ENCODE measurements around a stretch of chr9.

DNA sequence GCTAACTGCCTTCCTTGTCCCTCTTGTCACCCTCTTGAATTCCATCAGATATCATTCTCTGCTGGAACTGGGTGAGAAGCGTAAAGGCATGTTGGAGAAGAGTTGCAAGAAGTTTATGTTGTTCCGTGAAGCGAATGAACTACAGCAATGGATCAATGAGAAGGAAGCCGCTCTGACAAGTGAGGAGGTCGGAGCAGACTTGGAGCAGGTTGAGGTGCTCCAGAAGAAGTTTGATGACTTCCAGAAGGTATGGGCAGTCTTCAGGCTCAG, 41.7 kb downstream of the SPTAN1 start:
- PRO-cap, 7 experiments: no peak in any of the 7 experiments
- RAMPAGE, long total RNA, 2 experiments: no peak in any of the 2 experiments

DNA sequence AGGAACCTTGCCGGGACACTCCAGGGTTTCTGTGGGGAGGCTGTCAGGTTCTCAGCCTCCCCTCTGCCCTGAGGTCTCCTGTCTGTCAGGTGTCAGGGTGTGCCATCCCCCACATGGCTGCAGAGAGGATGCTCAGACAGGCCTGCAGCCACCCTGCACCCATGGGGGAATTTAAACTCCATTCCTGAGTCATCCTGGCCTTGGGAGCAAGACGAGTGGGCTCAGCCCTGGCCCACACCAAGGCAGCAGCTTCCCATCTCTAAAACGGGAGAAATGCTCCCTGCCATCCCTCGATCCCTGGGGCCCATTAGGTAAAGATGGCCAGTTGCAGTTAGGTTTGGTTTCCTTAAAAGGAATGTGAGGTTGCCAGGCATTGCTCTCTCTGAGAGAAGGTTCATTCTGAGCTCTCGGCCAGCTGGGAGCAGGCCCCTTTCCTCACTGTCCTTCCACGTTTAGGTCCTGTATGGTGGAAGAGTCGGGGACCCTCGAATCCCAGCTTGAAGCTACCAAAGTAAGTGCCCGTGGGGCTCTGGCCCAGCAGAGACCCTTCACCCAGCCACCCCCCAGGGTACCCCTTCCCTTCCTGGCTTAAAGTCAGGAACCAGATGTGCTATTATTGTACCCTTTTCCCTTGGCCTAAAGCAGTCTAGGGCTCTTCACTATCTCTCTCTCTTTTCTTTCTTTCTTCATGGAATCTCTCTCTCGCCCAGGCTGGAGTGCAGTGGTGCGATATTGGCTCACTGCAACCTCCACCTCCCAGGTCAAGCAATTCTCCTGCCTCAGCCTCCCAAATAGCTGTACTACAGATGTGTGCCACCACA, 26.6 kb downstream of the DYNC2I2 start:
- PRO-cap, 7 experiments: no peak in any of the 7 experiments
- RAMPAGE, long total RNA, 2 experiments: no peak in any of the 2 experiments

DNA sequence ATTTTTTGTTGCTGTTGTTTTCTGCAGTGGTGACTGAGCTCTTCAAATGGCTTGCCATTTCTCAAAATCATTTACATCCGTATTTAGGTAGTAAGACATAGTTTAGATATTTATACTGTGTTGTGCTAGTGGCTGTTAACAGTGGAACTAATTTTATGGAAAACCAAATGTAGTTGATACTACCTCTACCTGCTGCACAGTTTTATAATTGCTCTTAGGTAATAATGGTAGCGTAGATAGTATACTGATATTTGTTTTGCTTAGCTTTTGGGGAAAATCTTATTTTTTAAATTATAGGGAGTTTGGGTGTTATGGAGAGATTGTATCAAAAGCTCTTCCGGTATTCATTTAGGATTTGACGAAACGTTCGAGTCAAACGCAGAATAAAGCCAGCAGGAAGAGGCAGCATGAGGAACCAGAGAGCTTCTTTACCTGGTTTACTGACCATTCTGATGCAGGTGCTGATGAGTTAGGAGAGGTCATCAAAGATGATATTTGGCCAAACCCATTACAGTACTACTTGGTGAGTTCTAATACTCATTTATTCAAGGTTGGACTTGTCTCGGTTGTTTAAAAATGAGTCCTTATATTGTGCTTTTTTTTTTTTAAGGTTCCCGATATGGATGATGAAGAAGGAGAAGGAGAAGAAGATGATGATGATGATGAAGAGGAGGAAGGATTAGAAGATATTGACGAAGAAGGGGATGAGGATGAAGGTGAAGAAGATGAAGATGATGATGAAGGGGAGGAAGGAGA, 4.4 kb downstream of the SET start:
- PRO-cap, 7 experiments: no peak in any of the 7 experiments
- RAMPAGE, long total RNA, 2 experiments: no peak in any of the 2 experiments

- PRO-cap, 7 experiments: peak in 3 of 7 experiments; most common plus-strand start chr9:128703909 (in 1); most common minus-strand start chr9:128703804 (in 2)
- RAMPAGE, long total RNA, 2 experiments: no peak in any of the 2 experiments
Measured at GRCh38 chr9:128703624-128704408, 1.5 kb downstream of the PKN3 start.

GRCh38 chr9:128732879-128733789, 9.2 kb upstream of the ZDHHC12 start:
- PRO-cap, 7 experiments: no peak in any of the 7 experiments
- RAMPAGE, long total RNA, 2 experiments: no peak in any of the 2 experiments

GRCh38 chr9:128809081-128809521, 9.2 kb upstream of the ENDOG start:
- PRO-cap, 7 experiments: no peak in any of the 7 experiments
- RAMPAGE, long total RNA, 2 experiments: no peak in any of the 2 experiments

DNA sequence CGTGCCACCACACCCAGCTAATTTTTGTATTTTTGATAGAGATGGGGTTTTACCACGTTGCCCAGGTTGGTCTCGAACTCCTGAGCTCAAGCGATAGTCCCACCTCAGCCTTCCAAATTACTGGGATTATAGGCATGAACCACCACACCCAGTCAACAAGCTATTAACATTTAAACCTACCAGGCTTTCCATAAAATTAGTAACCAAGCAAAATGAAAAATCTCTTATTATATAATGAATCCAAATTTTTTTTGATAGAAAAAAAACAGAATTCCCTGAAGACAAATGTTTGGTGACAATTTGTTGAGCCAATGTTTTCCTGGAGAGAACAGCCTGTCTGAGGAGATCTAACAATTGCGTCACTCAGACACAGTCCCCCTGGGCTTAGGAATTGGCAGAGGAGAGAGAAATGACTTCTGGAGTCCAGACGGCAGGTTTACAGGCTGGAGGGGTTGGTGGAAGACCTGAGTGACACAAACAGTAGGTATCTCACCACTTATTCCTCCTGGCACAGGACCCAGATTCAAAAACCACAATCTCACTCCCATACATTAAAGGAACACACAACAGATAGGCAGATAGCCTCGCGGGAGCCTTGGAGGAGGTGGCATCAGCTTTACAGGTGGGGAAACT, 3.4 kb downstream of the KYAT1 start:
- PRO-cap, 7 experiments: peak in 1 of 7 experiments; most common plus-strand start position 426 of the sequence (in 1)
- RAMPAGE, long total RNA, 2 experiments: no peak in any of the 2 experiments

- PRO-cap, 7 experiments: no peak in any of the 7 experiments
- RAMPAGE, long total RNA, 2 experiments: no peak in any of the 2 experiments
Measured at GRCh38 chr9:128915640-128915871, 5.2 kb upstream of the PHYHD1 start.

GRCh38 chr9:129008248-129008556, 19.9 kb downstream of the SH3GLB2 start:
- PRO-cap, 7 experiments: no peak in any of the 7 experiments
- RAMPAGE, long total RNA, 2 experiments: no peak in any of the 2 experiments

- PRO-cap, 7 experiments: no peak in any of the 7 experiments
- RAMPAGE, long total RNA, 2 experiments: no peak in any of the 2 experiments
Measured at GRCh38 chr9:129038507-129038898, 2.1 kb downstream of the MIGA2 start.

GRCh38 chr9:129084086-129084561, 3.2 kb downstream of the DOLPP1 start:
- PRO-cap, 7 experiments: no peak in any of the 7 experiments
- RAMPAGE, long total RNA, 2 experiments: no peak in any of the 2 experiments

- PRO-cap, 7 experiments: peak in 7 of 7 experiments; most common plus-strand start chr9:129140114 (in 7); most common minus-strand start chr9:129139929 (in 7)
- RAMPAGE, long total RNA, 2 experiments: start-site peak on the plus strand in 2 of 2 experiments, at chr9:129140099-129140122 at its widest, 35 to 72 reads per replicate
Measured at GRCh38 chr9:129139749-129140478, 28.7 kb downstream of the PTPA start.

DNA sequence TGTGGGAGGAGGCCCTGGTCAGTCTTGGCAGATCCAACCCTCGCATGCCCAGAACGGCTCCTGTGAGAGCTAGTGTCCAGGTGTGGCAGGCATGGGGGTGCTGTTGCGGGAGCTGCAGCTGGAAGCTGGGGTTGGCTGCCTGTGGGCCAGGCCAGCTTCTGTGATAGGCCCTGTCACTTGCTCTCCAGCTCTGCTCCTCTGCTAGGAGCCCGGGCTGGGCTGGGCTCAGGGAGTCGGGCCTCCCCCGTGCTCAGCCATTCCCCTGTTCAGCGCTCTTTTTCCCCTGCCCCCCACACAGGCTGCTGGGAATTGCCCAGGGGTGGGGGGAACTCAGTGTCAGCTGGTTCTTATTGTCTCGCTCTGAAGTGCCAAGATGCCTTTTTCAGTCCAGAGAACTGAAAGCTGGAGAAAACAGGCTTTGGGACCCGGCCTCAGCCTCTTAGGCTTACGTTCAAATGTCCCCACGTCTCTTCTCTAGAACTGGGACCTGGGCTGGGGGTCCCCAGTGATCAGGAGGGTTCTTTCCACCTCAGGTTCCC, 31.4 kb downstream of the IER5L start:
- PRO-cap, 7 experiments: peak in 4 of 7 experiments; most common plus-strand start position 385 of the sequence (in 2); most common minus-strand start position 200 of the sequence (in 4)
- RAMPAGE, long total RNA, 2 experiments: no peak in any of the 2 experiments

DNA sequence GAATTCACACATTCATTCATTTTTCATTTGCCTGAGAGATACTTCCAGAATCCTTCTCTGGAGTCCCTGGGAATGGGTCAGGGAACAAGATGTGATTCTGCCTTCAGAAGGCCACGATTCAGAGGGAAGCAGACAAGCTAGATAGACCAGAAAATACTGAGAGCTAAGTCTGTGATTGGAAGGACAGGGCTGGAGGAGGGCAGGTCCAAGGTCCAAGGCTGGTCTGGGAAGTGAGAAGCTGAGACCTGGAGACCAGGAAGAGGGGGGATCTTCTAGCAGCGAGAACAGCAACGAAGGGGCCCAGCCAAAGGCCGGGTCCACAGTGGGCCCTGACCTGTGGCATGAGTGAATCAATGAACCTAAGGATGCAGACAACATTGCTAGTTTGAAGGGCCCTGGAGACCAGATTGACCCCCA, 4.1 kb upstream of the IER5L start:
- PRO-cap, 7 experiments: no peak in any of the 7 experiments
- RAMPAGE, long total RNA, 2 experiments: no peak in any of the 2 experiments

GRCh38 chr9:129206879-129207390, 28.9 kb upstream of the IER5L start:
- PRO-cap, 7 experiments: no peak in any of the 7 experiments
- RAMPAGE, long total RNA, 2 experiments: no peak in any of the 2 experiments

GRCh38 chr9:129208150-129208996, 30.3 kb upstream of the IER5L start:
- PRO-cap, 7 experiments: no peak in any of the 7 experiments
- RAMPAGE, long total RNA, 2 experiments: no peak in any of the 2 experiments

- PRO-cap, 7 experiments: peak in 1 of 7 experiments; most common plus-strand start chr9:129226097 (in 1)
- RAMPAGE, long total RNA, 2 experiments: no peak in any of the 2 experiments
Measured at GRCh38 chr9:129225859-129226250, 47.8 kb upstream of the IER5L start.

DNA sequence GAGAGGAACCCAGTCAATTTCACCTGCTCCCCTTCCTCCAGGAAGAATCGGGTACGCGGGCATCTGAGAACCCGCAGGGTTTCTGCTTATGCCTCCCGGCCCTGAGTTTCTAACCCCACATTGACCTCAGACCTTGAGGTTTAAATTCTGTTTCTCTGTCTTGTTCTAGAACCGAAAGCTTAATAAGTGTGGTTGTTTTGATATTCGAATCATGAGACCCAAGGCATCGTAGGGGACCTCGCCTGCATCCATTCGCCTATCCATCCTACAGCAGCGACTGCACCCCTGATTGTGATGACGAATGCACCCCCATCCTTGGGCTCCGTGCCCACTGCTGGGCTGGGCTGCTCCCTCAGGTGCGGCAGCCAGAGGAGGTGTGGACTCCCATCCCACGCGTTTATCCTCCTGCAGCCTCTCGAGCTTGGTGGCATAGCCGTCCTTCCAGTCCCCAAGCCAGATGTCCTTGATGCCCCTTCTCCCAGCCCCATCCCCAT, 80.8 kb upstream of the IER5L start:
- PRO-cap, 7 experiments: no peak in any of the 7 experiments
- RAMPAGE, long total RNA, 2 experiments: no peak in any of the 2 experiments

- PRO-cap, 7 experiments: peak in 6 of 7 experiments; most common plus-strand start chr9:129383194 (in 6); most common minus-strand start chr9:129383224 (in 1)
- RAMPAGE, long total RNA, 2 experiments: no peak in any of the 2 experiments
Measured at GRCh38 chr9:129382939-129383493, 205.0 kb upstream of the IER5L start.

GRCh38 chr9:129383494-129384391, 205.7 kb upstream of the IER5L start:
- PRO-cap, 7 experiments: peak in 7 of 7 experiments; most common plus-strand start chr9:129383776 (in 4); most common minus-strand start chr9:129383698 (in 6)
- RAMPAGE, long total RNA, 2 experiments: no peak in any of the 2 experiments